ENCODE results near the genes CCDC87 and RCE1.

DNA sequence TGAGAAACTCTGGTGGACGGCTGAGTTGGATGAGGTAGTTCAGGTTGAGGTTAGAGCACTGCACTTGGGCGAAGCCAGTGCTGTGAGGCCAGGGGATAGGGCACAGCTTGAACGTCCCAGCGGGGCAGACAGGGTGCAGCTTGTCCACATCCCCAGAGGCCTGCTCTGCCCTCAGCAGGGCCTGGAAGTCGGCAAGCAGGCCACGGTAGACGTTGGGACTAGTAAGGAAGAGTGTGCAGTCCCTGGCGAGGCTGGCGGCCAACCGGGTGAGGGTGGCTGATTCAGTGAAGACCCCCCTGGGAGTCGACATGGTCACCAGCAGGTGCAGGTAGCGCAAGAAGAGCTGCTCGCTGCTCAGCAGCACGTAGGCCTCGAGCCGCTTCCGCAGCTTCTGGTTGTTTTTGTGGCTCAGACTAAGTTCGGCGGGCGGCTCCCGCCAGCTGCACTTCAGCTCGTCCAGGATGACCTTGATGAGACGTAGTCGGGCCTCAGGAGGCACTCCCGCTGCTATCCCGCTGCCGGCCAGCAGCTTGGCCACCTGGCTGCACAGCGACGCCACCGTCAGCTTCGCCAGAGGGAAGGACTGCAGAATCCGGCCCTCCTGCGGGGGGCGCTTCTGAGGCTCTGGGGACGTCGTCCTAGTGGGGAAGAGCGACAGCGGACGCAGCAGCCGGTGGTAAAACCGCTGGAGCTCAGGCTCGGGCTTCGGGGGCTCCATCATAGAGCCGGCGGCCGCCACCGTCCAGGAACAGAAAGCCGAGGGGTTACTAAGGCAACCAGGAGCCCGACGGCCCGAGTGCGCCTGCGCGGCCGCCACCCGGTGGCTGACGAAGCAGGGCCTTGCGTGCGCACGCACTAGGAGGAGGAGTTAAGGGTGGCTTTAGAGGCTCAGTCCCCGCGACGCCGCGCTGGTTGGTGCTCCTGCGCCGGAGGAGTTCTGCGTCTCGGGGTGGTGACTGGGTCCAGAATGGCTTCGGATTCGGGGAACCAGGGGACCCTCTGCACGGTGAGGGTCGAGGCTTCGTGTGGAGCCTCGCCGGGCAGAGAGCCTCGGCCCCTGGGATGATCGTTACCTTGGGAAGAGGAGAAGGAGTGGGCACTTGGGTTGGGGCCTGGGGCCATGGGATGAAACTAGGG, at the start of gene CCDC87:
Gene CCDC87, minus strand, starts transcription at position 769 of the 1,137 bp plus-strand sequence.
- RRBS: 1% methylated on average over 46 of the region's 78 CpGs

DNA sequence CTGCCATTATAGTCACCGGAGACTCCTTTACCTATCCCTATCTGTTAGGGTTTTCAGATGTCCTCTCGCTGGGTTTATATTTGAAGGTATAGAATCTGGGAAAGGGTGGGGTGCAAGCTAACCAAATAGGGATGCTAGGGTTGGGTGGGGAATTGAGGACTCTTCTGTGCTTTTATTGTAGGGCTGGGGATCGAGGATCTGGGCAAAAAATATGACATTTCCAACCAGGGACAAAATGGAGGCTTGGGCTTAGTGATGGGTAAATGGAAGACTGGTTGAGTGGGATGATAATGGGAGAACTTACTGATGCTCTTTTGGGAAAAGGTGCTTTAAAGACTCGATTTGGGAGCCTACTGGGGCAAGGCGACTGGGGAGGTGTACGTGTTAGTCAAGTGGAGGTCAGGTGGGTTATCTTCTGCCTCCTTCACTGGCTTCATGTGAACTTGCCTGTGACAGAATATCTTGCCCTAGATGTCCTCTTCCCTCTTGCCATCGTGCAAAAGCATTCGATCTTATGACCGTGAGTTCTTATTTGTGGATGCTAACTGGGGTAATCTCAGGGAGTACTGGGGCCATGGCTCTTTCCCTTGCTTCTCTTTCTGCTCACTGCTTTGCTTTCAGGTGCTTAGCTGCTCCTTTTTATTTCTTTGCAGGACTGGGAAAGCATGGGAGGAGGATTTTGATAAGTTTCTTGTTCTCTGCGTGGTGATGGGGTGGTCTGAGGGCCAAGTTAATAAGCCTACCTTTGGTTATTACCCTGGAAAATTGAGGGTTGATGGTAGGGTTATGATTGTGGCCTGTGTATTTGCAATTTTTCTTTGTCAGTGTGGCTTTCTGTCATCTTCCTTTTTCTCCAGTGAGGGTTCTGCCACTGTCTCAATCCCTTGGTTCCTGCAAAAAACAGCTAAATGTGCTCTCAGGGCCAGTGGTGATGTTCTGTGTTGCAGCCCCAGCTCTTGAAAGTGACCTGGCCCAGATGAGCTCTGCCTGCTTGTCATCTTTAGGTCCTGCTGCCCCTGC, 10.2 kb upstream of the RBM4 start:
- RRBS: no CpG with 5 or more reads among the region's 10 CpGs

GRCh38 chr11:66630004-66630555, 8.4 kb upstream of the RBM4 start:
- RRBS: no CpG with 5 or more reads among the region's 7 CpGs

DNA sequence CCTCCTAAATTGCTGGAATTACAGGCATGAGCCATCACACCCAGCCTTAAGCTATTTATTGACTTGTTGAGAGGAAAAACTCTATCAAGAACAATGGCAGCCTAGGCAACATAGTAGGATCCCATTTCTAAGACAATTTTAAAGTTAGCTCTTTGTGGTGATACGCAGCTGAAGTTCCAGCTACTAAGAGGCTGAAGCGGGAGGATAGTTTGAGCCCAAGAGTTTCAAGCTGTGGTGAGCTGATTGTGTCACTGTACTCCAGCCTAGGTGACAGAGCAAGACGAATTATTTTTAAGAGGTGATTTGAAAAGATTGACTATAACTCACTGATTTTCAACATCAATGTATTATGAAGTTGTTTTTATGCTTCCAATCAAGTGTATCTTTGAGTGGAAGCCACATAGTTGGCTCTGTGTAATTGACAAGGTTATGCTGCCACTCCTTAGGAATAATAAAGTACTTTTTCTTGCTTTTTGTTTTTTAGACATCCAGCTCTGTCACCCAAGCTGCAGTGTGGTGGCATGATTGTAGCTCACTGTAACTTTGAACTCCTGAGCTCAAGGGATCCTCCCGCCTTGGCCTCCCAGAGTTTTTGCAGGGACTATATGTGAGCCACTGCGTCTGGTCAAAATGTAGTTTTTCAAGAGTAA, 10.9 kb downstream of the RBM4 start:
- RRBS: no CpG with 5 or more reads among the region's 5 CpGs

- RRBS: no CpG with 5 or more reads among the region's 7 CpGs
Observed at GRCh38 chr11:66650010-66650491, 11.5 kb downstream of the RBM4 start.

- RRBS: no CpG with 5 or more reads among the region's 6 CpGs
Observed at GRCh38 chr11:66665759-66667192, 11.4 kb downstream of the RBM4B start.

GRCh38 chr11:66800930-66801649, 42.2 kb upstream of the RCE1 start:
- RRBS: no CpG with 5 or more reads among the region's 6 CpGs

DNA sequence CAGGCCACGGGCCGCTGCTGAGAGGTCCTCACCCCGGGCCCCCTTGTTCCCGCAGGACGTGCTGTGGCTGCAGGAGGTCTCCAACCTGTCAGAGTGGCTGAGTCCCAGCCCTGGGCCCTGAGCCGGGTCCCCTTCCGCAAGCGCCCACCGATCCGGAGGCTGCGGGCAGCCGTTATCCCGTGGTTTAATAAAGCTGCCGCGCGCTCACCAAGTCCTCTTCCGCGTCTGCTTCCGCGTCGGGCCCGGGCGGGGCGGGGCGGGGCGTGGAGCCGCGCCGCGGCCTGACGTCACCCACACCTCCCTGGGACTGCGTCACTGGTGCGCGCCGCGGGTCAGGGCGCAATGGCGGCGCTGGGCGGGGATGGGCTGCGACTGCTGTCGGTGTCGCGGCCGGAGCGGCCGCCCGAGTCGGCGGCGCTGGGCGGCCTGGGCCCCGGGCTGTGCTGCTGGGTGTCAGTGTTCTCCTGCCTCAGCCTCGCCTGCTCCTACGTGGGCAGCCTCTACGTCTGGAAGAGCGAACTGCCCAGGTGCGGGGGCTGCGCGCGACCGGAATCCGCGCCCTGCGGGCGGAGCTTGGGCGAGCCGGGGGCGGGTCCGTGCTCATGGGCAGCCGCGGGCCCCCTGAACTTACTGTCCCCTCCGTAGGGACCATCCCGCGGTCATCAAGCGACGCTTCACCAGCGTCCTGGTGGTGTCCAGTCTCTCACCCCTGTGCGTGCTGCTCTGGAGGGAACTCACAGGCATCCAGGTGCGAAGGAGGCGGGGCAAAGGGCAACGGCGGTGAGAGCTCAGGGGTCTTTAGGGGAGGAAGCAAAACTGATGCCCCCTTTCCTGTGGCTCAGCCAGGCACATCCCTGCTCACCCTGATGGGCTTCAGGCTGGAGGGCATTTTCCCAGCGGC, at the start of gene RCE1:
Gene RCE1, plus strand, starts transcription at position 328 of the 901 bp plus-strand sequence.
- RRBS: under 1% methylated on average over 36 of the region's 84 CpGs

- RRBS: no CpG with 5 or more reads among the region's 12 CpGs
Observed at GRCh38 chr11:66845760-66846346, 2.6 kb downstream of the RCE1 start.

- RRBS: no CpG with 5 or more reads among the region's 28 CpGs
Observed at GRCh38 chr11:66863508-66864128, 6.8 kb downstream of the LRFN4 start.

DNA sequence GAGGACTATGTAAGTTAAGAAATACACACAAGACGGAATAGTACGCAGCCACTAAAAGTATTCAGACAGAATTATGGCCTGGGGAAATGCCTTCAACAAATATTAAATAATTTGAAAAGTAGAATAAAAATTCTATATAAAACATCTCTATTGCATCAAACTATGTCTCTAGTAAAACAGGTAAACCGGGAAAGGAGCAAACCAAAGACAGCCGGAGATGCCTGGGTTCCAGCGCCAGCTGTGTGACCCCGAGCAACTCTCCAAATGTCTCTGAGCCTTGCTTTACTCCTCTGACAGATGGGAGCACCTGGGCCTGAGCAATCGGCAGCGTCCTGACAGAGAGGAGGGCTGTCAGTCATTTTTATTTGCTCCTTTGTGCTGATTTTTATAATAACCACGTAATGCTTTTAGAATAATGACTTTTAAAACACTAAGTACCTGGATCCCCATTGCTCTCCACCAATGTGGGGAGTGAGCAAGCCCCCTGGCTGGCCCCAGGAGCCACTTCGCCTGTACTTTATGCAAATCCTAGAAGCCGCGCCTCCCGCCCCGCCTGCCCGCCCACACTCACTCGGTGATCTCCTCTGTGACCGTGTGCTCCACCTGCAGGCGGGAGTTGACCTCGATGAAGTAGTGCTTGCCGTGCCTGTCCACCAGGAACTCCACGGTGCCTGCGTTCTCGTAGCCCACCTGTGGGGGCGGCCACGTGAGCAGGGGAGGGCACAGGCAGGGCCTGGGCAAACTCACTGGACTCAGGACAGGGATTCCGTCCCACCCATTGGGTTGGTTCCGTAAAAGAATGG, 11.6 kb downstream of the LRFN4 start:
- RRBS: no CpG with 5 or more reads among the region's 27 CpGs

GRCh38 chr11:66882756-66883593, 26.1 kb downstream of the LRFN4 start:
- RRBS: no CpG with 5 or more reads among the region's 32 CpGs

DNA sequence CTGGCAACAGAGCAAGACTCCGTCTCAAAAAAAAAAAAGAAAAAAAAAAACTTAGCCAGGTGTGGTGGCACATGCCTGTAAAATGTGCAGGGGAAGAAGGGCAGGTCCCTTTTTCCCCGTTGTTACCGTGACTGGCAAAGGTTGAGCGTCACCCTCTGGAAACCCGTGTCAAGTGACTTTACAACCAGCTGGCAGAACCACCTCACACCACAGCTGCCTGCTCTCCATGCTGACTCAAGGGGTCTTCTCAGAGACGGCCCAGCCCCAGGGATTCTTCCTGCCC, 6.4 kb downstream of the PC start:
- RRBS: no CpG with 5 or more reads among the region's 6 CpGs

DNA sequence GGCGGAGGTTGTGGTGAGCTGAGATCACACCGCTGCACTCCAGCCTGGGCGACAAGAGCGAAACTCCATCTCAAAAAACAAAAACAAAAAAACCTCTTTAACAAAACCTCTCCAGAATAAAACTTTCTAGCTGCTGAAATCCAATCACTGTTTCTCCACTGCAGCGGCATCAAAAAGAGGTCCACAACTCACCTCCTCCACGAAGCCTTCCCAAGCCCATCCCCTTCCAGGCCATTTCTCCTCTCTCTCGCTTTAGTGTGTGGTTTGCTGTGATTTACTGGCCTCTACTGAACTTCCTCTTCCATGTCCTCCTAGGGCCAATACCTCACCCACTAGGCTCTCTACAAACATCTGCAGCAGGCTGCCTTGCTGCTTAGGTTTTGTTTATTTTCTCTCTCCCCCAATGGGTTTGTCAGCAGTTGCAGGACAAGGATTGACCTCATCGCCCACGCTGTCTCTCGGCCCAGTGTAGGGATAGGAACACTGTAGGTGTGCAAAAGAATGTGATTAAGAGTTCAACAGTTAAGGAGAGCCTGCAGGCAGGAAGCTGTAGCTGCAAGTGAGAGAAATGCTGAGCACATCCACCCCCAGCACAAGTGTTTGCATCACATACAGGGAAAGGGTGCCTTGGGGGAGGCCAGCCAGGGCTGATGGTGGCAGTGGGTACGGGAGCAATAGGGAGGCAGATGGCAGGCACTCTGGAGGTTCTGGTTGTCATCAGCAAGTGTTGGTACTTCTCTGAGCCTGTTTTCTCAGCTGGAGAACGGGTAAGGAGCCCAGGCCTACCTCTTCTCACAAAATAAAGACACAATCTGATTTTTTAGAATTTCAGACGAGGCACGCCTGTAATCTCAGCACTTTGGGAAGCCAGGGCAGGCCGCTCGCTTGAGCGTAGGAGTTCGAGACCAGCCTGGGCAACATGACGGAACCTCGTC, 1.4 kb downstream of the PC start:
- RRBS: no CpG with 5 or more reads among the region's 20 CpGs

- RRBS: no CpG with 5 or more reads among the region's 15 CpGs
Observed at GRCh38 chr11:67239901-67240218, 26.4 kb upstream of the GRK2 start.

DNA sequence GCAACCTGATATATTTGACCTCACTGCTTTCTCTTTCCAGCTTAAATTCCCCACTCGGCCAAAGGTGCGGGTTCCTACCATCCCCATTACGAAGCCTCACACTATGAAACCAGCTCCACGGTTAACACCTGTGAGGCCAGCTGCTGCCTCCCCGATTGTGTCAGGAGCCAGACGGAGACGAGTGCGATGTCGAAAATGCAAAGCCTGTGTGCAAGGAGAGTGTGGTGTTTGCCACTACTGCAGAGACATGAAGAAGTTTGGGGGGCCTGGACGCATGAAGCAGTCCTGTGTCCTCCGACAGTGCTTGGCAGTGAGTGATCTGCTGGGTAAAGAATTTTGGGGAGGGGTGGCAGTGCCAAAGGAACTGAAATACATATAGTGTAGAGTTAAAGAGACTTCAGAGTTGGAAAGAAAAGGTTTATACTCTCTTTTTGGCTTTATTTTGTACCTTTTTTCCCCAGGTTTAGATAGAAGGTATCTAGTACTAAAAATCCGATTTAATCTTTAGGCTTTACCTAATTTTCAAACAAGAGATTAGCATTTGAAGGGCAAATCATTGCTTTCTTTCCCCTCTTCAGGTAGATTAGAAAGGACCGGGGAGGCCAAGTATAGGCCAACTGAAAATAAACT, 21.0 kb upstream of the GRK2 start:
- RRBS: no CpG with 5 or more reads among the region's 13 CpGs

DNA sequence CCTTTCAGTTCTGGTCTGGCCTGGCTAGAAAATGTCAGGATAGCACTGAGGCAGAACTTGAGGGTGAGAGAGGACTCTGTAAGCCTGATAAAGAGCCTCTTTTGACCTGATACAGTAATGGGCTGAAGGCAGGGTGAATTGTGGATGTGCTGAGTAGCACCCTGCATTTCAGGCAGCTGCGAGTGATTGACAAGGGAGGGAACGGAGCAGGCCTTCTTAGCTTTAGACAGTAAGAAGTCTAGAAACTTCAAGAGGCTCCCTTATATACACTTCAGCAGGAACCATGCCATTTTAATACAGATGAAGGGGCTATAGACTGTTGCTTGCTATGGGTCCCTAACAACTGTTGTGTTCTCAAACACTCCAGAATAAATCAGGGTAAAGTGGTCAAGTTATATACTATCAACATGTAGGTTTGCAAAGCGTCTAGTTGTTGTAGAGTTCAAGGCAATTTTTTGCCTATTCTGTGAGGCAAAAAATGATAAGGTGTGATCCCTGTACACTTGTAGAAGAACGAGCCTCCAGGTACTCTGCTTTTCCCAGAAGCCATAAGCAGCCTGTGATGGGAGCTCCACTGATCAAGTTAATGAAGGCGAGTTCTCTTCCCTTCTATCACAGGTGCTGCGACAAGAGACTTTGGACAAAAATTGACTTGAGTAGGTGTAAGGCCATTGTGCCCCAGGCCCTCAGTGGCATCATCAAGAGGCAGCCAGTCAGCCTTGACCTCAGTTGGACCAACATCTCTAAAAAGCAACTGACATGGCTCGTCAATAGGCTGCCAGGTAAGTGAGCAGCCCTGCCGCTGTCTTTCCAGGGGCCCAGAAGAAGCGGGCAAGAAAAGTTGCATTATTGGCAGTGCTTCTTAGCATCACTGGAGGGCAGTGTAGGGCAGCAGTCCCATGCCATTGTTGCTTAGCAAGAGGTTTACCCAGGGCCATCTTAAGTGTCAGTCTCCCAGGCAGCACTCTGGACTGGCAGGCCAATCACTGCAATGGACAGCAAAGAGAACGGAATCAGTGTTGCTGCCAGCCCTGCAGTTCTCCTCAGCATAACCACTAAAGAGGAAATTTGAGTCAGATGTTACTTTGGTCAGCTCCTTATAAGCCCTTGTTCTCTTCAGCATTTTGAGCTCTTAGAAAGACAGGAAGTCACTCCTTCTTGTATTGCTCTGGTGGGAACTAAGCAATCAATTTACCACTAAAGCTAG, 13.8 kb upstream of the GRK2 start:
- RRBS: no CpG with 5 or more reads among the region's 10 CpGs

GRCh38 chr11:67280495-67280930, 8.6 kb upstream of the ANKRD13D start:
- RRBS: 100% methylated on average over 1 of the region's 15 CpGs

- RRBS: no CpG with 5 or more reads among the region's 11 CpGs
Observed at GRCh38 chr11:67407055-67407647, 3.3 kb downstream of the TBC1D10C start.

Measured in epithelial cell of prostate (primary cell).